Fibroblast of villous mesenchyme (primary cell): ENCODE measurements around the gene TMEM184A.

DNA sequence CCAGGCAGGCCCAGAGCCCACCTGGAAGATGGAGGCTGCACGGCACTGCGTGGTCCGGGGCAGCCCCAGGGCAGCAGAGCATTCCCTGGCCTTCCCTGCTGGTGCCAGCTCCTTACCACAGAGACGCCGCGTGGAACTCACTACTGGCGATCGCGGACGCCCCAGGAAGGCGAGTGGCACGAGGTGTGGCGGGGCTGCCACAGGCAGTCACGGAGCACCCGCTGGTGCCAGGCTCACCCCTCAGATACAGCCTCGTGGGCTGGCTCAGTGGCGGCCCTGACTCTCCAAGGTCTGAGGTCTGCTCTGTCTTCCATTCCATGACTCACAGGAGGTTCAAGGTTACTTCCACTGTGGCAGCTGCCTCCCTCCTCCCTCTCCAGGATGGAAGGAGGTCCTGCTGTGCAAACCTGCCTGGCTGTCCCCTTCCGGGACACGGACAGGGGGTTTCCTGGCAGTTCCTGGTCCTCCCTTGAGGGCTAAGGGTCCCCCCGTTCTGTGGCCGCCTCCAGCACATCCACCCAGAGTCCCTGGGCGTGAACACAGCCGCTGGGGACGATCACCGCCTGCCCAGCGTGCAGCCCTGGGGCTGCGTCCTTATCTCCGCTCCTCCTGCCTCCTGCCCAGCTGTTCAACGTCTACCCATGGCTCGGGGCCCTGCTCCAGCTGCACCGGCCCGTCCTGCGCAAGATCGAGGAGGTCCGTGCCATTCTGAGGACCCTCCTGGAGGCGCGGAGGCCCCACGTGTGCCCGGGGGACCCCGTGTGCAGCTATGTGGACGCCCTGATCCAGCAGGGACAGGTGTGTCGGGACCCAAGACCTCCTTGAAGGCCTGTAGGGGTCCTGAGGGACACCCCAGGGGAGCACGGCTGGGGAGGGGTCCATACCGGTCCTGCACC lies 3.3 kb downstream of the CYP2W1 start:
- CAGE, long polyA plus RNA = no peak

GRCh38 chr7:1029645-1030247 lies 14.6 kb upstream of the GPR146 start:
- CAGE, long polyA plus RNA = no peak

DNA sequence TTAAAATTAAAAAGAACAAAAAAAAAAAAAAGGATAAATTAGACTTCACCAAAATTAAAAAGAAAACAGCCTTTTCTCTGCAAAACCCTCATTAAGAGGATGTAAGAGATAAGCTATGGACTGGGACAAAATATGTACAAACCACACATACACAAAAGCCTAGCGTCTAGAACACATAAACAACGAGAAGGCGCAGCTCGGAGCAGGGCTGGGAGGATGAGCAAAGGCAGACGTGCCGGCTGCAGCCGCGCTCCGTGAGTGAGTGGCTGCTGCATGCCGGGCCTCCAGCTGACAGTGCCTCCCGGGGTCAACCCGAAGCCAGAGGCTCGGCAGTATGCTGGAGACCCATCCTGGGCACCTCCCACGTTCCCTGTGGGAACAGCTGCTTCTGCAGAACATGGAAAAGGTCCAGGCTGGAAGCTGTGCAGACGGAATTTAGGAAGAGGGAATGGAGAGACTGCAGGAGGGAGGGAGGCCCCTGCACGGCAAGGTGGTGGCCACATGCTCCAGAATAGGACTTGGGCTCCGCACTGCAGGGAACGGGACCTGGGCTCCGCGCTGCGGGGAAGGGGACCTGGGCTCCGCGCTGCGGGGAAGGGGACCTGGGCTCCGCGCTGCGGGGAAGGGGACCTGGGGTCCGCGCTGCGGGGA lies 3.5 kb upstream of the GPR146 start:
- CAGE, long polyA plus RNA = no peak

DNA sequence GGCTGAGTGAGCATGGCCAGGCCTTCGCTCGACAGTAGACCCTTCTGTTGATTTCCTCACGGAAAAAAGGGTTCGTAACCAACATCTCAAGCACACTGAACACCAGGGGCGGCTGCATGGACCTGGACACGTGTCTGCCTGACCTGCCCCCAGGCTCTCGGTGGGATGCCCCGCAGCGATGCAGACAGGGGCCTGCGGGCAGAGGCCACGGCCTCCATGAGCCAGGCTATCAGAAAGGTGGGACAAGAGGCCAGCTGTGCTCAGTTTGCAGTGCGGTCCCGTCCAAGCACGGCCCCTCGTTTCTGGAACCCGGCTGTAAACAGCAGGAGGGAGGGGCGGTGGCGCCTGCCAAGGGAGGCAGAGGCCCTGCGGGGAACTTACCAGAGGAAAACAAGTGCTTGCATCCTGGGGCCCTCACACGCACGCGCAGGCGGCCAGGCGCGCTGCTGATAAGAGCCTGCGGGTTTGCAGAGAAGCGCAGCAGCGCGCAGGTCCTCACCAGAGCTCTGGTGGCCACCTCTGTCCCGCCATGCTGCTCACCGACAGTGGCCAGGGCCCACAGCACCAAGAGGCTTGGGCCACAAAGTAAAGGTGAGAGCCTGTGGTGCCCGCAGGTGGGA lies 10.7 kb downstream of the GPR146 start:
- CAGE, long polyA plus RNA = no peak

- CAGE, long polyA plus RNA = no peak
Observed at GRCh38 chr7:1059318-1059893, 15.1 kb downstream of the GPR146 start.

DNA sequence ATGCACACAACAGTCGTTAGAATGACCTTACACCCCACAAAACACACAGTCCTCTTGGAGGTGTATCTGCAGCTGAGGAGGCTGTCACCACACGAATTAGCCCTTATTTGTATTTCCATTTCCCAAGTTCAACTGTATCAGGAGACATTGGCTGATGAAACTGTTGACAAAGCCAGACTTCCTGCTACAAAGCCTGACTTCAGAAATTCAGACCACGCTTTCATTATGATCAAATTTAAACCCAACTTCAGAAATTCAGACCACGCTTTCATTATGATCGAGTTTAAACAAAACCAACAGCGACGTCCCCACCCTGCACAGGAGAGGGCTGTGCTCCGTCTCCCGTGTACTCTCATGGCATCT lies 15.5 kb downstream of the GPER1 start:
- CAGE, long polyA plus RNA = no peak

- CAGE, long polyA plus RNA = no peak
Observed at GRCh38 chr7:1124922-1125474, 13.0 kb downstream of the C7orf50 start.

- CAGE, long polyA plus RNA = no peak
Observed at GRCh38 chr7:1230793-1231797, 1.6 kb upstream of the UNCX start.

DNA sequence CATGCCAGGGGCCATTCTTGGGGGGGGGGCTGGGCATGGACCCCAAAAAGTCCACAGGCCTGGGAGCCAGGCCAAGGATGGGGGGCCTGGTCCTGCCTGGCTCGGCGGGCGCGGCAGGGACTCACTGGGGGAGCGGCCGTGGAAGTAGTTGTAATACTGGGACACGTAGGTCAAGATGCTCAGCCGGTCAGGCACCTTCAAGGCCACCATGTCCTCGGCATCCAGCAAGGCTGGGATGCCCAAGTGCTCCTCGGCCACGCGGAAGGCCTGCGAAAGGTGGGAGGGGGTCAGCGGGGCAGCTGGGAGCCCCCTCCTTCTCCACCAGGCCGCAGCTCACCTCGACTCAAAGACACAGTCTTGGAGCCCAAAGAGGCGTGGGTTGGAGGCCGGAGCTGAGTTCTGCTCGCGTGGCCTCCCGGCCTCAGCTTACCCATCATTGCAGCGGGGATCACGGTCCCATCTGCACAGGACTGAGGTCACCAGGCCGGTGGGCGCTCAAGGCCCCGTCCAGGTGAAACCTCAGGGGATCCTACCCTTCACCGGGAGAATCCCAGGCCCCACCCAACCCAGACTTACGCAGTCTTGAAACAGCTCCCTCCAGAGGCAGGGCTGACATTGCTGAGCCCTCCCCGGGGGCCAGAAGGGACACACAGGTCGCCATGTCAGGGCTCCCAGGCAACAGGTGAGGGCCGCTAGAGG lies 10.6 kb downstream of the MICALL2 start:
- CAGE, long polyA plus RNA = no peak

GRCh38 chr7:1455069-1456138 lies 3.9 kb downstream of the MICALL2 start:
- CAGE, long polyA plus RNA = no peak

GRCh38 chr7:1466646-1467094 lies 7.4 kb upstream of the MICALL2 start:
- CAGE, long polyA plus RNA = no peak

- CAGE, long polyA plus RNA = no peak
Observed at GRCh38 chr7:1547566-1548385, 8.2 kb downstream of the TMEM184A start.

GRCh38 chr7:1549166-1549736 lies 6.8 kb downstream of the TMEM184A start:
- CAGE, long polyA plus RNA = no peak

DNA sequence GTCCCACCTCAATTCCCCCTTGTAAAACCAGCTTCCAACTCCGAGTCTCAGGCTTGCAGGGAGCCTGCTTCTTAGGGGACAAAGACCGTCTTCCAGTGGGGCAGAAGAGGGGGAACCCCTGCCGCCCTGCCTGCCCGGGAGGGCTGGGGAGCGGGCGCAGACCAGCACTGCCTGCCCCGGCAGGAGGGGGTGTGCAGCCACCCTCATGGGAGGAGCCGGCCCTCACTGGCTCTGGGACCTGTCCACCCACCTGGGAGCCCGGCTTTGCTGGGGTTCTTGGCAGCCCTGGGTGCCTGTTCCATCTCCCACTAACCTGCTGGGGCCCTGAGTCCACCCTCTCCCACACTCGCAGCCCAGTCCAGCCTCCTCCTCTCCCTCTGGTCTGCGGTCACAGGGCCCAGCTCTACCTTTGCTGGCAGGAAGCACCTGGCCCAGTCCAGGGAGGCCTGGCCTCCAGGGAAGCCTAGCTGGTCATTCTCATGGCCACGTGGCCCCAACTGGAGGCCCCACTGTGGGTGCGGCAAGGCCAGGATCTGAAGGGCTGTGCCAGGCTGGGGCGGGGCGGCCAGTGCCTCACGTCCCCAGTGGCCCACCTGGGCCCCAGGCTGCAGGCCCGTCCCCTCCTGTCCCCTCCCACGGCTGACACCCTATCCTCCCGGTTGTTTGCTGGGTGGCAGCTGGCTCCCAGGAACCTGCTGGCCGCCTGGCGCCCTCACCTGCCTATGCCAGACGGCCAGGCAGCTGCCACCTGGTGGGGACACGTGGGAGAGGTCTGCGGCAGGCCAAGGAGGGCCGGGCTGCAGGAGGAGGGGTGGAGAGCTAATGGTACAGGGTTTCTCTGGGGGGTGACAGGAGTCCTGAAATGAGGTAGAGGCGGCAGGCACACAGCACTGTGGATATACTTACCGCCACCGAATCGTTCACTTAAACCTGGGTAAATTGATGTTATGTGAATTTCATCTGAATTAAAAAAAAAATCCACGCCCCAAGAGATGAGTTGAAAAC lies at the start of gene TMEM184A:
Gene TMEM184A (minus strand): TSS at position 499 of the 1,005 bp plus-strand sequence.
- CAGE, long polyA plus RNA = no peak

DNA sequence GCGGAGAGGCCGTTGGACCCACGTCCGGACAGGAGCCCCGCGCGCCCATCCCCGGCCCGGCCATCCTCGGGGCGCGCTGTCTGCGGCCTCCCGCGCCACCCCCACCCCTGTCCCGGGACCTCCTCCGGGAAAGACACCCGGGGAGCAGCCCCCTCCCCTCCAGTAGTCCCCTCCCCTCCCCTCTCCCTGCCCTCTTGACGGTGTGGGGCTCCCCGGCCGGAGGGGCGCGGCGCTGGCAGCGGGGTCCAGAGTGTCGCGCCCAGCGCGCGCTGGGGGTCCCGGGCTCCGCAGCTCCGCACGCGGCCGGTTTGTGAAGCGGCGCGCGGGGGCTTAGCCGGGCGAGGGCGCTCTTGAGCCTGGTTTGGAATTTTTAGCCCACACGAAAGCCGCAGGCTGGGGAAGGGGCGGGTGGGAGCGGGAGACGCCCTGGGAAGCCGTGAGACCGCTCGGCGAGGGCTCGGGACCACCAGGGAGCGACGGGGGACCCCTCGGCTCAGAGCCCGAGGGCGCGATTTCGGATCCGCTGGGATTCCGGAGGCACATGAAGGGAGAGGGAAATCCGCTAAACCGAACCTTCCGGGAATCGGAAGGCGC lies 5.5 kb upstream of the ELFN1 start:
- CAGE, long polyA plus RNA = no peak

DNA sequence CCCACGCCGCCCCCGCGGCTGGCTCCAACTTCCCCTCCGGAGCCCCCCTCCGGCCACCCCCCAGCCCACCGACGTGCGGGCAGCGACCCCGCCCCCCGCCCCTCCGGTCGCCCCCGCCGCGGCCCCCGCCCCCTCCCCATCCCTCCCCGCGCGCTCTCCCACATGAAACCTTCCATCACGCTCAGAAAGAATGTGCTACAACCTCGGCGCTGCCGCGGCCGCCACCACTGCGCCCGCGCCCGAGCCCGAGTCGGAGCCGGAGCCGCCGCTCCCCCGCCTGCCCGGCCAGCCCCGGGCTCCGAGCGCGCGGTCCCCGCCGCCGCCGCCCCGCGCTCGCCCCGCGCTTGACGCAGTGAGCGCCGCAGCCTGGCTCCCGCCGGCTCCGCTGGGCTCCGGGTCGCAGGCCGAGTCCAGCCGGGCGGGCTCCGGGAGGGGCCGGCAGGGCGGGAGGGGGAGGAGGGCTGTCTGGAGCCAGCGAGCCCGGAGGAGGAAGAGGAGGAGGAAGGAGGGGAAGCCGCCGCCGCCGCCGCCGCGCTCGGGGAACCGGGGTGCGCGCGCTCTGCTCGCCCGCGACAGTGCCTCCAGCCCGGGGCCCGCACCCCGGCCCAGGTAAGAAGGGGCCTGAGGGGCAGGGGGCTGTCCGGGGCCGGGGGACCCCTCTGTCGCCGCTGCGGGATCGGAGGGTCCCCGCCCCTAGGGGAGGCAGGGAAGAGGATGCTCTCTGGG lies 4.4 kb upstream of the ELFN1 start:
- CAGE, long polyA plus RNA = no peak

DNA sequence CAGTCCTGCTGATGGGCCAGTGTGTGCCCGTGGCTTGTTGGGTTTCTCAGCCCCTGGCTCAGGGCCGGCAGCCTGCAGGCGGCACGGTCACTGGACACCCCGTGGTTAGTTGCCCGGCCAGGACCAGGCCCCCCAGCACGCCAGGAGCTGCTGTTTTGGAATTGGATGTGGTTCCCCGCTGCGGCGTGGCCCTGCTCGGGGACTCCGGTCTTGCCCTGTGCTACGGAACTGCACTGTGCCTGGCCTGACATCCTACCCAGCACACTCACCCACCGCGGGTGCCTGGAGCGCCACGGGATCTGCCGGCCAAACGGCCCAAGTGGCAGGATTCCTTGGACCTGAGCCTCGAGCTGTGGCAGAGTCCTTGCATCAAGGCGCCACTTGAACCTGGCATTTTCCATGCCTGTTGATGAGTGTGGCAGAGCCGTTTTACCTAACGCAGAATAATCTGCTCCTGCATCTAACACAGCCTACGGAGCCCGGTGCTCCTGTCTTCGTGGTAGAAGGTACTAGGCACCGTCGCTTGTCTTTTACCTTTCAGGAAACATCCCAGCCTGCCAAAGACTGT lies 89.1 kb downstream of the ELFN1 start:
- CAGE, long polyA plus RNA = no peak

- CAGE, long polyA plus RNA = no peak
Observed at GRCh38 chr7:1844945-1845765, 175.1 kb downstream of the ELFN1 start.

DNA sequence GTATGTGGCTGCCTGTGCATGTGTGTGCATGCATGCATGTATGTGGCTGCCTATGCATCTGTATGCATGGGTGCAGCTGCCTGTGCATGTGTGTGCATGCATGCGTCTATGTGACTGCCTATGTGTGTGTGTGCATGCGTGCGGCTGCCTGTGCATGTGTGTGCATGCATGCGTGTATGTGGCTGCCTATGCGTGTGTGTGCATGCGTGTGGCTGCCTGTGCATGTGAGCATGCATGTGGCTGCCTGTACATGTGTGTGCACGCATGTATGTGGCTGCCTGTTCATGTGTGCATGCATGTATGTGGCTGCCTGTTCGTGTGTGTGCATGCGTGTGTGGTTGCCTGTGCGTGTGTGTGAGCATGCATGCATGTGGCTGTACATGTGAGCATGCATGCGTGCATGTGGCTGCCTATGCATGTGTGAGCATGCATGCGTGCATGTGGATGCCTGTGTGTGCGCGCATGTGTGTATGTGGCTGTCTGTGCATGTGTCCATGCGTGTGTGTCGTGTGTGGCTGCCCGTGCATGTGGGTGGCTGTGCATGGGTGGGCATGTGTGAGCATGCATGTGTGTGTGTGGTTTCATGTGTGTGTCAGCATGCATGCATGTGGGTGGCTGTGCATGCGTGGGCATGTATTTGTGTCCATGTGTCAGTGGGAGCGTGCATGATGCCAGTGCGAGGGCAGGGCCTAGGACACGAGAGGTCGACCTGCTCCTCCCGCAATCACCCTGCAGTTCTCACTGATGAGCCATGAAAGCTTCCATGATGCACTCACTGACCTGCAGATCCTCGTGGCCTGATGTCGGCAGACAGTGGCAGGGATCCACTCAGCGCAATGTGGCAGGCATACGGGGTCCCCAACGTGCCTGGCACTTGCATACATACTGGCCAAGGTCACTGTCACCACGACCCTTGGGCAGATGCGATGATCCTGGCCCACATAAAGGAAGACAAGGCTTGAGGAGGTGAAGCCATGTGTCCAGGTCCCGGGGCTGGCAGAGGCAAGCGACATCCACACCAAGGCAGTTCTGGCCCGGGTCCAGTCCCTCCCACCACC lies 218.4 kb downstream of the ELFN1 start:
- CAGE, long polyA plus RNA = no peak

GRCh38 chr7:1932713-1933290 lies 262.7 kb downstream of the ELFN1 start:
- CAGE, long polyA plus RNA = no peak